Metastatic Lung Carcinoma in the Adrenal Gland (tissue), 1 donor: ENCODE measurements around a stretch of chr9.

GRCh38 chr9:94278726-94279222 lies 19.7 kb downstream of the ZNF169 start:
- PRO-cap: no peak

- PRO-cap: no peak
These were observed 85.6 kb downstream of the MFSD14B start for GRCh38 chr9:94459927-94460484.

DNA sequence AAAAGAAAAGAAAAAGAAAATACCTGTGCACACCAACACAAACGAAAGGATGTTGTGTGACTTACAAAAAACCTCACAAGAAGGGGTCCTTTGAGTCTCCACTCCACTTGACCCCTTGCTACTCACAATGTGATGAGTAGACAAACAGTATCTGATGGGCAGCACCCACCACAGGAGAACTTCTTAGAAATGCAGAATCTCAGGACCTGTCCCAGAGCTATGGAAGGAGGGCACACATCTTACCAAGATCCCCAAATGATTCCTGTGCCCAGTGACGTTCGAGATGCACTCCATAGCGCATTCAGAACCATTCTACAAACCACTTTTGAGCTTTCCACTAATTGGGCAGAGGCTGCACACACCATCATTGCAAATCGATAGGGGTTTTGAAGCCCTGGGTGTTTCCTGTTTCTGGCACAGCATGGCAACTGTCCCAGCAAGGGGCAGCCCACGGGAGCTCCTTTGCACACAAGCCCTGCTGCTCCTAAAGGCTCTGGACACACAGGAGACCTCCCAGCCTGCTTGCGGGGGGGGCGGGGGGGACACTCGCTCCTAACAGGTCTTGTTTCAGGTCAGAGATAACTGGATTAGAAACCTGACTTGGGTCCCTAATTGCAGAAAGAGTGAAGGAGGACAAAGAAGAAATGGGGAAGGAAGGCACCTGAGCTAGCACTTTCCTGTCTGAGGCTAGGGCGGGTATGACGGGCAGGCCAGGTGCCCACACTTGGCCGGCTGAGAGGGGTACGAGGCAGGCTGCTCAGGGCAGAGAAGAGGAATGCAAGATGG lies 1.0 kb downstream of the FBP1 start:
- PRO-cap: no peak

GRCh38 chr9:94759979-94760545 lies 33.6 kb downstream of the AOPEP start:
- PRO-cap: no peak

- PRO-cap: no peak
These were observed 174.1 kb downstream of the AOPEP start for GRCh38 chr9:94900486-94901190.

GRCh38 chr9:94950847-94951440 lies 224.4 kb downstream of the AOPEP start:
- PRO-cap: no peak

- PRO-cap: no peak
These were observed 264.5 kb downstream of the AOPEP start for GRCh38 chr9:94990869-94991565.

GRCh38 chr9:95010519-95011130 lies 284.1 kb downstream of the AOPEP start:
- PRO-cap: no peak

GRCh38 chr9:95037921-95038261 lies 279.6 kb downstream of the FANCC start:
- PRO-cap: no peak

- PRO-cap: no peak
These were observed 273.1 kb downstream of the FANCC start for GRCh38 chr9:95044421-95044807.

GRCh38 chr9:95048125-95049365 lies 269.0 kb downstream of the FANCC start:
- PRO-cap: unidirectional peak, plus-strand start at chr9:95048477; unidirectional peak, plus-strand start at chr9:95048522; unidirectional peak, plus-strand start at chr9:95048623; unidirectional peak, plus-strand start at chr9:95048647

DNA sequence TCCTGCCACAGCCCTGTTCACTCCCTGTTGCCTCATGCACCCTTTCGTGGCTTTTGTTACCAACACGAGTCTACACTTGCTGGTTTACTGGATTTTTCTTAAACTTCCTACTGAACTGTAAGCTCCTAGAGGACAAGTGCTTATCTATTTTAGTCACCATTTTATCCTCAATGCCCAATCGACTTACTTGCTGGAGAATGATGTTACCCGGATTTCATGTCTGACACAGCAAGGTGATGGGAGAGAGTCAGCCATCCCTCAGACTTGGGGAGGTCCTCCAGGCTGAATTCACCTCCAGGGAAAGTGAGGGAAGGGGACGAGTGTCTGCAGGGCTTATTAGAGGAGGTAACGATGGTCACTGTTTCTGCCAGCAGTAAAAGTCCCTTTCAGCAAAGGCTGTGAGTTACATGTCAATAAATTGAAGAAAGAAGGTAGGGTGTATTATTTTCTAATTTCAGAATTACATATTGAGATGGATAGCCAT lies 248.5 kb downstream of the FANCC start:
- PRO-cap: no peak

GRCh38 chr9:95070409-95071043 lies 247.0 kb downstream of the FANCC start:
- PRO-cap: no peak

- PRO-cap: no peak
These were observed 213.5 kb downstream of the FANCC start for GRCh38 chr9:95103815-95104515.

DNA sequence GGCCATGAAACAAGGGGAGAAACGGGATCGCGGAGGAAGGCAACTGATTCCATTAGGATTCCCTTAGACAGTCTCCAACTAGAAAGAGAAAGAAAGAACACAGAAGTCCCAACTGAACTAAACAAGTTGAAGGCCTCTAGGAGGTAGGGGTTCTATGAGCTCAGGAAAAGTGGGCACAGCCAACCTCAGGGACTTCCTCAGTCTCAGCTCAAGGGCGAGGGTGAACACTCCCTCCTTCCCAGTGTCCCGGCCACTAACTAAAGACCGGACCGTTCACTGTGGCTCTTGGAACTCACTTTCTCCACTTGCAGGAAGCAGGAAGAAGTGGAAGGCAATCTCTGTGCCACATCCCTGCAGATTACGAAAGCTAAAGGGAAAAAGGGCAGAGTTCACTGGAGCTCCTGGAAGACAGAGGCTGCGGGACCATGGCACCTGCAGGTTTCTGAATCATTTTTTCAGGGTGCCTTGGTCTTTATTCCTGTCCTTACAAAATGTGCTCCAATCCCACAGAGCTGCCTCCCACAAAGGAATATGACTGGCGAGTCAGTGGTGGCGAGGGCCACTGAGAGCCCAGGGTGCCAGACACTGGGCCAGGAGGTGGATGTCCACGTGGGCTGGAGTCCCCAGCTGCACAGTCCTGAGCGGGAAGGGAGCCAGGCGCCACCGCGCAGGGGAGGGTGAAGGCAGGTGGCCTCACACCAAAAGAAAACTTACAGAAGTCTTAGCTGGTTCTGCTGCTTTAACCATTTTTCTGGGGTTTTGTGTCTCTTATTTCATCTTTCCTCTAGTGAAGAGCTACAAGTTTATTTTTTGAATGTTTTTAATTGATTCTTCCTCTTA lies 183.1 kb downstream of the FANCC start:
- PRO-cap: no peak

GRCh38 chr9:95137666-95138255 lies 179.7 kb downstream of the FANCC start:
- PRO-cap: no peak

- PRO-cap: no peak
These were observed 159.8 kb downstream of the FANCC start for GRCh38 chr9:95157730-95158178.

DNA sequence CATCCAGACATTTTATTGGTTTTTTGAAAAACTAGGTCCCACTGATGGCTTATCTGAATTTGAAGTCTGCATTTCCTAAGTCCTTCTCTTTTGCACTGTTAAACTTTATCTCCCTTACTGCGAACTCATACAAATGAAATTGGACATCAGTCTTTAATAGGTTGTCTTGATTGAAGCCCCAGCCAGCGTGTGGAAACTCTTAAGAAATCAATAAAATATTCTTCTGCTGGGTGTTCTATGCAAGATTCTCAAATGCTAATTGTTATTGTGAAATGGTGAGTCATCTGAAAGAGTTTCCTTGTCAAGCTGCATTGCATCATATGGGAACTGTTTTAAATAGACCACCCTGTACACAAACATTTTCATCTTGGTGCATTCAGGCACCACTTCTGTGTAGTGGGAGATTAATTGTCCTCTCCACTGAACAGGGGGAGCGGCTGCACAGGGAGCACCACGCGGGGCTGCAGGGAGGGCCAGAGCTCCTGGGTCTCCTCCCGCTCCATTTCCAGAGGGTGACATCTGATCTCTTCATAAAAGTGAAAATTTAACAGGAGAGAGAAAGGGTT lies 92.4 kb upstream of the FANCC start:
- PRO-cap: no peak

DNA sequence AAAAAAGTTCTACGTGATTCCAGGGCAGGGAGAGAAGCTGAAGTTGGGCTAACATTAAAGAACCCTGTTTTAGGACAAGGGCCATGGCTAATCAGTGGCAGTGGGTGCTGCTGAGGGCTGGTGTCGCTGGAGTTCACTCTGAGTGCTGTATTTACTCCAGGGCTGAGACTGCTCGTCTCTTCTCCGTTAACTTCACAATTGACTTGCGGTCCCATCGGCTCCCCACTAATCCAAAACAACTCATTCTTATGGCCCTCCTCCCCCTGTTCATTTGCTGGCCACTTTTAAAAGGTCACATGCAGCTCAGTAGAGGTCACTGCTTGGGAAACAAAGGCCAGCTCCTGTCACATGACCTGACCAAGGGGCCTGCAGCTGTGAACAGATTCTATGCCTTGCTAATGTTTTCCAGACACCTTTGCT lies 30.8 kb downstream of the PTCH1 start:
- PRO-cap: no peak

DNA sequence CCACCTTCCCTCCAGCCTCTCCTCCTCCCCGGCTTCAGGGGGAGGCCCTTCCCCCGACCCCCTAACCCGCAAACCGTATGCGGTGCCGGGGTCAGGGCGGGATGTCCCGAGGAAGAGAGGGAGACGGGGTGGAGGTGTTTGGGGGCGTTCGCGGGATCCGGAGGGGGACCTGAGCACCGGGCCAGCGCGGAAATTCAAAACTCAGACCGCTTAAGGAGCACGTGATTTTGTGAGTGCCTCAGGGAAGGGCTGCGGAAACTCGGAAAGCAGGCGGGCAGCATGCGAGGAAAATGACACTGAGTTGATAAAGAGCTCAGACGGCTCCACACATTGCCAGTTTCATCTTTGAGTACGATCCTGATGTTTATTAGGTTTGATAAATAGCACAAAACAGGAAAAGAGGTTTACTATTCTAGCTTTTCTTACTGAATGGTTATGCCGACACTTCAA lies 2.3 kb upstream of the PTCH1 start:
- PRO-cap: no peak